Brain (tissue), 1 donor: ENCODE measurements around a stretch of chr20.

DNA sequence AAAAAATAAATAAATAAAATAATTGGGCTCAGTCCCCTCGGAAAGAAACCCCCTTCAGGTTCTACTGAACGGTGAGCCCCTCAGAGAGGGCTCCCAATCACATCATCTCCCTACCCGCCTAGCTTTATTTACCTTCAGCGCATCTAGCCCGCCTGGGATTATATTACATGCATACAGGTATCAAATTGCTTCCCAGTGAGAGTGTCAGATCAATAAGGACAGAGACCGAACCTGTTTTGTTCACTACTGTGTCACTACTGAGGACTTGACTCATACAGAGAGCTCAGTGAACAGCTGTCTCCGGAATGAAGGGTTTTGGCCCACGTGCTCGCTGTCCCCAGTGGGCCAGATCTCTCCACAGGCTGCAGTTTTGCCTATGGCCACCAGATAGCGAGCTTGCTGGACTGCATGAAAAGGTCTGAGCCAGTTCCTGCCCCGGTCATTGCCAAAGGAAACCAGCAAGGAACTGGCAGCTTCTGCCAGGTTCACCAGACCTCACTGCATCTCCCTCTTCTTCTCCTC is 151.0 kb downstream of the ZMYND8 start:
- RRBS, result no CpG with 5 or more reads among the region's 11 CpGs

DNA sequence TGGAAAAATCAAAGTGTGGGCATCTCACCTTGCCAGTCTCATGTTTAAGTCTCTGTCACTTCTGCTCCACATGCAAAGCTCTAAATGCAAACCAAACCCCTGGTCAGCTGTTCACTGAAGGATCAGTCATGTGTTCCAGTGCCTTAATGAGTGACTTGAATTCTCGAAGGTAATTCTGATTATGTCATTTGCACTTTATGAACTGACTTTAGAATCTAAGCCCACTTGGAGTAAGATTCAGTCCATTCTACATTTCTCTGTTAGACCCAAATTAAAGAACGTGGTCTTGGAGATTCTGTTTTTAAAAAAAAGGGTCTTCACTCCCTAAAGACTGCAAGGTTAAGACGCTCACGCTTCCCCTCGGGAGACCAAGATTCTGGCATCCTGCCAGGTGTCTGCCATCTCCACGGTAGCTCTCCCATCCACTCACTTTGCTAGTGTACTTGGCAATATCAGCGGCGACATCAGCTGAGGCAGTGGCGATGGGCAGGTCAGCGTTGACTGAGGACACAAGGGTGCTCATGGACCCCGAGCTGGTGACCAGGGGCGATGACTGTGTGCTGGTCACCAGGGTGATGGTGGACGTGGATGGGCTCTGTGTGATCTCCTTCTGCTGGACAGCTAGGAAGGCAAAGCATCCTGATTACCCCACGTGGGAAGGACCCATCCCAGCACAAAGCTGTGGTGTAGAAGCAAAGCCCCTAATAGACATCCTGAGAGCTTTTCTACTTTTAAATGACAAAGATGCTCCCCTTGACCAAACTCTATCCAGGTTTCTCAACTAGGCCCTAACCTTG is 120.4 kb downstream of the ZMYND8 start:
- RRBS, result no CpG with 5 or more reads among the region's 14 CpGs

- RRBS, result no CpG with 5 or more reads among the region's 9 CpGs
Measured at GRCh38 chr20:47349303-47350042, 7.0 kb downstream of the ZMYND8 start.

GRCh38 chr20:47368829-47369505 is 12.5 kb upstream of the ZMYND8 start:
- RRBS, result no CpG with 5 or more reads among the region's 10 CpGs

GRCh38 chr20:47435672-47435965 is 66.1 kb upstream of the NCOA3 start:
- RRBS, result no CpG with 5 or more reads among the region's 1 CpG

DNA sequence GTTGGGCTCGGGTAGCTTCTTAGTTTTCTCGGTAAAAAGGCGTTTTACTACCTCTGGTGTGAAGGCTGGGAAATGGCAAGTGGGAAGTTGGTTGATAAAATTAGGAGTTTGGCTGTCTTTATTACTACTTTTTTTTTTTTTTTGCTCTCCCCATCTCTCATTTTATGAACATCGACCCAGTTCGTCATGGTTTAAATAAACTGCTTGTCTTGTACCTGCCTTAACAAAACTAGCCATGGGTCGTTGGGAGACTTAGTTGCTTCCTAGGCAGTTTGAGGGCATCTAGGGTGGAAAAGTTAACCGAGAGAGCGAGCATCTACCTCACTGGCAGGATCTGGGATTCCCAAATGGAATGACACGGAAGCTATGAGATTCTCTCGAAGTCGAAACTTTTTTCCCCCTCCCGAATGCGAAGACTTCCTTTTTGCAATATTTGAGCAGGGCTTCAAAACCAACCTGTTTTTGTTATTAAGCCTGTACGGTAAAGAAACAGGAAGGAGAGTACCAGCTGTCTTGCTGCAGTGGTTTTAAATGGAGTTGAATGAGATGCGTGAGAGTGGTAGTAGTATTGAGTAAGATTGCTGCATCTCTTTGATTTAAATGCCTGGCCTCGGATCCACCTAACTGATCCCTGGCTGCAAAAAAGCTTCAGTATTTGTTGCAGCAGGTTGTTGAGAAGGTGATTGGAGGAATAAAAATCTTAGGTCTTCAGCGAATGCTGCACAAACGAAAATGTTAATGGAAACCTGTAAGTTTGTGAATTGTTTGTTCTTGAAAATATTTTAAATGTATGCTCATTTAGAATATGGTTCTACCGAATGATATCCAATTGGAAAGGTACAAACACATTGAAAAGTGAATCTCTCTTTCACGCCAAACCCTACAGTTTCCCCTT is 1.1 kb downstream of the NCOA3 start:
- RRBS, result no CpG with 5 or more reads among the region's 20 CpGs

DNA sequence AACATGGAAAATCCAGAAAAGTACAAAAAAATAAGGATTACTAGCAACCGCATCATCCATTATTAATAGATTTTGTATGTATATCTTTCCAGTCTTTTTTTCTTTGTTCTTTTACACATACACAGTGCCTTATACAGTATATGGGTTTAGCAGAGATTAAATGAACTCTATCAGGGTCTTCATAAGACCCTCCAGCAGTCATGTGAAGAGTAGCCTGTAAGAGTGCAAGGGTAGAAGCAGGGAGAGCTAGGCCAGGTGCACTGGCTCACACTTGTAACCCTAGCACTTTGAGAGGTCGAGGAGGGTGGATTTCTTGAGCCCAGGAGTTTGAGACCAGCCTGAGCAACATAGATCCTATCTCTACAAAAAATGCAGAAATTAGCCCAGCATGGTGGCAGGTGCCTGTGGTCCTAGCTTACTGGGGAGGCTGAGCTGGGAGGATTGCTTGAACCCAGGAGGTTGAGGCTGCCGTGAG is 31.7 kb downstream of the NCOA3 start:
- RRBS, result no CpG with 5 or more reads among the region's 3 CpGs

- RRBS, result no CpG with 5 or more reads among the region's 9 CpGs
Measured at GRCh38 chr20:47712958-47713686, 72.2 kb downstream of the SULF2 start.

DNA sequence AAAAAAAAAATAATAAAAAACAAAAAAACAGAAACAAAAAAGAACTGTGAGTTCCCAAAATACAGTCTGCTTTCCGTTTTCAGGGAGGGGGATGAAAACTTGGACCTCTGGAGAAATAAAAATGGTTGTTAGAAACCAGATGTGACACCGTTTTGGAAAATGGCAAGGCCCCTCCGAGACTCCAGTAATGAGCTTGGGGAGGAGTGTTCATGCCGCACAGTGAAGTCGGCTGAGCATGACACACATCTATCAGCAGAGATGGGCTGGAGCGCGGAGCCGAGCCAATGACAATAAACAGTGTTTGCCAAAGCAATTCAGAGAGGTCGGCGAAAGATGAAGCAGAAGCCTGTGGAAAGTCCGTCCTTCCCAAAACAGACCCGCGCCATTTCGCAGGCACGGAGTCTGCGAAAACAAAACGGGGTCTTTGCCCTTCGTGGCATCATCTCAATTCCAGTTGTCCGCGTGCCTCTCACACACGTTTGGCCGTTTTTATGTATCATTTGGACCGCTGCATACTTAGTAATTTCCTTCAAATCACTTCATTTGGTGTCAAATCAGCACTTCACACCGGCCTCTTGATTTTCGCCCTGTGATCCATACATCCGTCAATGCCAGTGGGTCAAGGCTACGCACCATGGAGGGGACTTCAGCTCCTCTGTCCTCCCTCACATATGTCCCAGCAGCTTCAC is 71.4 kb downstream of the SULF2 start:
- RRBS, result no CpG with 5 or more reads among the region's 27 CpGs

DNA sequence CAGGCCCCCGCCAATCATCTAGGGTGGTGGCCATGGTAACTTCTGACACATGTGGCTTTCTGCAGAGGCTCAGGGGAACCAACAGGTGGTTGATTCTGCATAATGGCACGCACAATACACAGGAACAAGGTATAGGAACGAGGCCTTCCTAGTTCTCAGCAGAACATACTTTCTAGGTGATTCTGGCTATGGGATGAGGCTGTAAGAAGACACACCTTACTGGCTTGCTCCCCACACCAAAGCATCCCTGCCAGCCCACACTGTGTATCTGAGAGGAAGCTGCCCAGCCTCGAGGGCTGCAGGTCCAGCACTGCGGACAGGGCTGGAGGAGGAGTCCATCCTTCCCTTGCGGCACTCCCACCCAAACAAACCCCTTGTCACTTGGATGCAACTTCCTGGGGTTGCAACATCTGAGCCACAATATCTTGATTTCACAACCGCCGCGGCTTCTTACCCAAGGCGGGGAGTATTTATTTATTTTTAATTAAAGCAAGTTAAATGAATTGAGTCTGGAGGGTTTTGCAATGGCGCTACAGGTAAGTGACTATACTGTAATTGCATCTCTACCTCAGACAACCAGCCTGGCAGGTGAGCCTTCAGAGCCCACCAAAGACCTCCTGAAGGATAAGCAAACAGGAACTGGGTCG is 49.6 kb downstream of the SULF2 start:
- RRBS, result no CpG with 5 or more reads among the region's 12 CpGs

- RRBS, result no CpG with 5 or more reads among the region's 13 CpGs
Measured at GRCh38 chr20:47842798-47843251, 57.5 kb upstream of the SULF2 start.

GRCh38 chr20:47858136-47858592 is 72.9 kb upstream of the SULF2 start:
- RRBS, result no CpG with 5 or more reads among the region's 8 CpGs

- RRBS, result no CpG with 5 or more reads among the region's 33 CpGs
Measured at GRCh38 chr20:48372724-48373431, 454.9 kb downstream of the PREX1 start.

DNA sequence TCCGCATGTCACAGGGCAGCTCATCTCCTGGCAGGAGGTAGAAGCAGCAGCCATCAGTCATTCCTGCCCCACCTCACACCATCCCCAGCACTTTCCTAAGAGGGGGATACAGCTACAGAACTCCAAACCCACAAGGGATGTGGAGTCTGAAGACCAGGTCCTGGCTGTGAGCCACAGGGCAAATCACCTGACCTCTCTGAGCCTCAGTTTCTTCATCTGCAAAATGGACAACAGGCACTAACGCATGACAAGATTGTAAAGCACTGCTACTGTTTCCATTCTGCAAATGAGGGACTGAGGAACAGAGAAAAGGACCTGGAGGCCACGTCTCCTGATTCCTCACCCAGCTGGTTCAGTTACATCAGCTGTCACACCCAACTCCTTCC is 185.3 kb downstream of the PREX1 start:
- RRBS, result no CpG with 5 or more reads among the region's 3 CpGs

GRCh38 chr20:48647415-48648195 is 180.2 kb downstream of the PREX1 start:
- RRBS, result no CpG with 5 or more reads among the region's 8 CpGs

GRCh38 chr20:48652953-48653594 is 174.7 kb downstream of the PREX1 start:
- RRBS, result 56% methylated on average over 4 of the region's 13 CpGs

GRCh38 chr20:48679132-48680194 is 148.3 kb downstream of the PREX1 start:
- RRBS, result no CpG with 5 or more reads among the region's 21 CpGs

- RRBS, result no CpG with 5 or more reads among the region's 13 CpGs
Measured at GRCh38 chr20:48680650-48681389, 147.0 kb downstream of the PREX1 start.

GRCh38 chr20:48723240-48724172 is 104.3 kb downstream of the PREX1 start:
- RRBS, result 19% methylated on average over 3 of the region's 28 CpGs

- RRBS, result no CpG with 5 or more reads among the region's 21 CpGs
Measured at GRCh38 chr20:48750915-48751901, 76.6 kb downstream of the PREX1 start.